ENCODE results near the gene SMIM41.

GRCh38 chr12:51821536-51822155, 6.9 kb upstream of the TMDD1 start:
- CAGE, long polyA plus RNA, result no peak
- RRBS, result 62% methylated on average over 44 of the region's 80 CpGs

GRCh38 chr12:51884794-51885142, 3.1 kb upstream of the ANKRD33 start:
- CAGE, long polyA plus RNA, result no peak
- RRBS, result no CpG with 5 or more reads among the region's 8 CpGs

DNA sequence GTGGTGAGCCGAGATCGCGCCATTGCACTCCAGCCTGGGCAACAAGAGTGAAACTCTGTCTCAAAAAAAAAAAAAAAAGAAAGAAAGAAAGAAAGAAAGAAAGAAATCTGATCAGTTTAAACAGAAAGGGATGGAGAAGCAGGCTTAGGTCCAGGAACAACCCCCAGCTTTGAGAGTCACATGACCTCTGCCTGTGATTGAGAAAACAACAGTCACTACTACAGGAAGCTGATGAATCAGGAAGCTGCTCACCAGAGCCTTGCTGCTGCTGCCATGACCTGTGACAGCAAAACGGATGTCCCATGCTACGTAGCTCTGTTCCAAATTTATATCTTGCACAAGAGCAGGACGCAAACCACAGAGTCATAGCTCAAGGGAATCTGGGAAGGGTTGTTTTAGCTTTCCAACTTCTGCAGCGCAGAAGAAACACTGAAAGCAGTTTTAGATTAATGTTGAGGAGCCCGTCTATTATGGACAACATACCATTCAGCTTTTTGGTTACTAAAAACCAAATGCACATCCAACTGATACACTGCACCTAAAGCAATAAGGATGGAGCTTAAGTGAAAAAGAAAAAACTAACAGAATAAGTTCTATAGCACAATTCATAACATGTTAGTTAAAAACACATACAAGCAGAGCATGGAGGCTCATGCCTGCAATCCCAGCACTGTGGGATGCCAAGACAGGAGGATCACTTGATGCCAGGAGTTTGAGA, 1.9 kb upstream of the ANKRD33 start:
- CAGE, long polyA plus RNA, result no peak
- RRBS, result no CpG with 5 or more reads among the region's 8 CpGs

GRCh38 chr12:51898675-51899454, 8.4 kb upstream of the ACVRL1 start:
- CAGE, long polyA plus RNA, result no peak
- RRBS, result no CpG with 5 or more reads among the region's 12 CpGs

DNA sequence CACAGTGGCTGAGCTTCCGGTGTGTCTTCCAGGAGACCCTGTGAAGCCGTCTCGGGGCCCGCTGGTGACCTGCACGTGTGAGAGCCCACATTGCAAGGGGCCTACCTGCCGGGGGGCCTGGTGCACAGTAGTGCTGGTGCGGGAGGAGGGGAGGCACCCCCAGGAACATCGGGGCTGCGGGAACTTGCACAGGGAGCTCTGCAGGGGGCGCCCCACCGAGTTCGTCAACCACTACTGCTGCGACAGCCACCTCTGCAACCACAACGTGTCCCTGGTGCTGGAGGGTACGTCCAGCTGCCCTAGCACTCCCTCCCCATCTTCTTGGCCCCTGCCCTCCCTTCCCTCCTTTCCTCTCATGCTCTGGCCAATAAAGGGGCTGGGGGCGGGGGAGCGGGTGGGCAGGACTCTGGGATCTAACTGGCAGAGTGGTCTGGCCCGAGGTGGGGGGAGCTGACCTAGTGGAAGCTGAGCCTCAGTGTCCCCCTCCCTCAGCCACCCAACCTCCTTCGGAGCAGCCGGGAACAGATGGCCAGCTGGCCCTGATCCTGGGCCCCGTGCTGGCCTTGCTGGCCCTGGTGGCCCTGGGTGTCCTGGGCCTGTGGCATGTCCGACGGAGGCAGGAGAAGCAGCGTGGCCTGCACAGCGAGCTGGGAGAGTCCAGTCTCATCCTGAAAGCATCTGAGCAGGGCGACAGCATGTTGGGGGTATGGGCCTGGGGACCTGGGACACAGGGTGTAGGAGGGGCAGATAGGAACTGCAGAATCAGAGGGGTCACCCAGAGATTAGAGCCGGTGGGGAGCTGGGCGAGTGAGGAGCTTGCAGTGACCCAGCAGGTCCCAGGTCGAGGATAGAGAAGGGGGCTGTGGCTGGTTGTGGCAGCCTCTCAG, 6.0 kb downstream of the ACVRL1 start:
- CAGE, long polyA plus RNA, result no peak
- RRBS, result 93% methylated on average over 3 of the region's 29 CpGs

- CAGE, long polyA plus RNA, result no peak
- RRBS, result no CpG with 5 or more reads among the region's 5 CpGs
Observed at GRCh38 chr12:51924603-51925275, 17.4 kb downstream of the ACVRL1 start.

GRCh38 chr12:51970872-51971606, 19.5 kb downstream of the ACVR1B start:
- CAGE, long polyA plus RNA, result no peak
- RRBS, result no CpG with 5 or more reads among the region's 12 CpGs

DNA sequence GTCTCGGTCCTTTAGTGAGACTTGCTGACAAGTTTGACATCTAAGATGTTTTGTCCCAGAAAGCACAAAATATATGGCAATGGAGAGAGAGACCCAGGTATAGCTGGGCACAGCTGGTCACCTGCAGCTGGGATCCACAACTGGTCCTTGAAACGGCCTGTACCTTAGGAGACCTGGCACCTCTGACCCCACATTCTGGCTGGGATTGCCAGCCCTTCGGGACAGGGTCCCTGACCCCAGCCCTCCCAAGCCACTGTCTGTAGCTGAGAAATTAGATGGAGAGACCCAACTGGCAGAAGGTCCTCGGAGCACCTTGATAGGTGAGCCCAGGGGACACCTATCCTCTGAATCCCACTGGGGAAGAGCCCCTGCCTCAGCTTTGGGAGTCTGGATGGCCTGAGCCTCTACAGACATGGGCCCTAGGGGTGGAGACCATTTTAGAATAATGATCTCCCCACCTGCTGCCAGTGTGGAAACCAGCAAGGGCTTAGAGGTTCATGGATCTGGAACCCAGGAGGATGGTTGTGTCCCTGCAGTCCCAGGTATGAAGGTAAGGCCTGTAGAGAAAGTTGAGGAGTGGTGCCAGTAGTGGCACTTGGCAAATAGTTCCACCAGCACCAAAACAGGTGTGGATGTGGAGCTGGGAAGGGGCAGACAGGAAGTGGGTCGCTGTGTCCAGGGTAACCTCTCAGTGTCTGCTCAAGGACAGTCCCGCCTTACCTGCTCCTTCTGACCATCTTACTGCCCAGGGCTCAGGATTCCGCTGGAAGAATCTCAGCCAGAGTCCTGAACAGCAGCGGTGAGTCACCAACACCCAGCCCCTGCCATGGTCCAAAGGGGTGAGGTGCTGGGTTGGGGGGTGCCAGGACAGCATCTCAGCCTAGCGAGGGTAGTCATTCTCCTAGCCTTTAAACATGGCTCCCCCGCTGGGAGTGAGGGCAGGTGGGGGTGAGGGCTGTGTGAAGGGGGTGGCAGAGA, 2.0 kb downstream of the TAMALIN start:
- CAGE, long polyA plus RNA, result no peak
- RRBS, result no CpG with 5 or more reads among the region's 10 CpGs

GRCh38 chr12:52038533-52039217, 12.6 kb upstream of the NR4A1 start:
- CAGE, long polyA plus RNA, result no peak
- RRBS, result no CpG with 5 or more reads among the region's 8 CpGs

DNA sequence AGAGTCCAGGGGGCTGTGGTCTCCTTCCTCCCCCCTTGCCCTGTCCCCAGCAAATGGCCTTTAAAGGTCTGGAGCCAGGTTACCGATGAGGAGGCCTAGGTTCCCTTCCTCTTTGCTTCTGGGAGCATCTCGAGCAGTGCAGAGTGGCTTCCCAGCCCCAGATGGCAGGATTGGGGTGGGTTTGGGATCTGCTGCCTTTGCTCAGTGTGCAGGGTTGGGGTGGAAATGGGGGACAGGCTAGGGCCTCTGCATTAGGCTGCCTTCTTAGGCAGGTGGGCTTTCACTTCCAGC, 2.2 kb downstream of the NR4A1 start:
- CAGE, long polyA plus RNA, result no peak
- RRBS, result no CpG with 5 or more reads among the region's 2 CpGs

DNA sequence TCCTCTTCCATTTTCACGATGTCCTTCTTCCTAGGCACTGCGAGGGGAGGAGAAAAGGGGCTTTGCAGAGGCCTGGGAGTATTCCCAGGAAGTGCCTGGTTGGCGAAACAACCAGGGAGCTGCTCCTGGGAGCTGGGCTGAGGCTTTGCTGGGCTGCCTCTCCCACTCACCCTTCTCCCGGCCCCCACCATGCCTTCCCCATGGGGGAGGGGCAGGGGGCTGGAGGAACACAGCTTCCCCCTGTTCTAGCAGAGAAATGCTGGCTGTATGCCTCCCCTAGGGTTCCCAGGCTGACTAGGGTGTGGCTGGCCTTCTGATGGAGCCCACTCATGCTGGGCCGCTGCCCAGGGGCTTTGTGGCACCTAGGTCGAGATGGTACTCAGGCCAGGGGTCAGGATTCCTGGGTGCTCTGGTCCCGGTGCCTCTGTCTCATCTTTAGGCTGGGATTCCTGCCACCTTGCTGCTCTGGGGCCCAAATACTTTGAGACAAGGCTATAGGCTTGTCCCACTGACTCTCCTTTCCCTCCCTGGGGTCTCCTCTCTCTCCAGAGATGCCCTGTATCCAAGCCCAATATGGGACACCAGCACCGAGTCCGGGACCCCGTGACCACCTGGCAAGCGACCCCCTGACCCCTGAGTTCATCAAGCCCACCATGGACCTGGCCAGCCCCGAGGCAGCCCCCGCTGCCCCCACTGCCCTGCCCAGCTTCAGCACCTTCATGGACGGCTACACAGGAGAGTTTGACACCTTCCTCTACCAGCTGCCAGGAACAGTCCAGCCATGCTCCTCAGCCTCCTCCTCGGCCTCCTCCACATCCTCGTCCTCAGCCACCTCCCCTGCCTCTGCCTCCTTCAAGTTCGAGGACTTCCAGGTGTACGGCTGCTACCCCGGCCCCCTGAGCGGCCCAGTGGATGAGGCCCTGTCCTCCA, 2.8 kb downstream of the NR4A1 start:
- CAGE, long polyA plus RNA, result no peak
- RRBS, result no CpG with 5 or more reads among the region's 20 CpGs

DNA sequence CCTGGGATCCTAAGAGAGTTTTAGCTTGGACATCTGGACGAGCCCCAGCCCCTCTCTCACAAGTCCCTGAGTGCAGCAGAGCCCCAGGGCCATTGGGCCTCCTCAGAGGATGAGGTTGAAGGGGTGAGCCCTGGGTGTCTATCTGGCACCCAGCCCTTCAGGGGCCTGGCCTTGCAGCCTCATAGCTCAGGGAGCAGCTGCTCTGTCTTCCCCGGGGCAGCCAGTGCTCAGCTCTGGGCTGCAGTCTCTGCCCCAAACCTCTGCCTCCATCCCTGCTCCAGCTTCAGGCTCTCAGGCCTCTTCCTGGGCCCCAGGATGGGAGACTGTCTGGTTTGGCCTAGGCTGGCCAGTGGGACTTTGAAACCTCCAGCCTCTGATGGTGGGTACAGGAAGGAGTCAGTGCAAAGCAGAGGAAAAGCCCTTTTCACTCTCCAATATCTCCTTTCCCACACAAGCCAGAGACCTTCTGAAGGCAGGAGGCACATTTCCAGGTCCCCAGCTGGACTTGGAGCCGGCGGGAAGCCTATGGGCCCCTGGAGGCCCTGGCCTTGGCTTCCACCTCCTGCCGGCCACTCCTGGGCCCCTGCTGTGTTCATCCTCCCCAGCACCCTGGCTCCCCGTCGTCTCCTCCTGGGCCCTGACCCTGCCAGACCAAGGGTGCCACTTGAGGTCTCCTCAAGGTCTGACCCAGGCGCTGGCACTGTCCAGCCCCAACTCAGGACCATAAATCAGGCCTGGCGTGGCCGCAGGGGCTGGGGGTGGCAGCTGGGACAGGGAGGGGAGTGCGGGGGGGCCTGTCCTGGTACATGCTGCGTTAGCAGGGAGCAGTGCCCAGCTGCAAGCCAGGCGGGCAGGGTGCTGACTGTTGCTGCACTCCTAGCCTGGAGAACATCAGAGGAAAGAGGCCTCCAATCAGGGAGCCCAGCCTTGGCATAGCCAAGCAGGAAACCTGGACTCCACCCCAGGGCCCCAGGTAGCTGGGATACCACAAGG, 6.9 kb upstream of the ATG101 start:
- CAGE, long polyA plus RNA, result no peak
- RRBS, result 33% methylated on average over 3 of the region's 13 CpGs

DNA sequence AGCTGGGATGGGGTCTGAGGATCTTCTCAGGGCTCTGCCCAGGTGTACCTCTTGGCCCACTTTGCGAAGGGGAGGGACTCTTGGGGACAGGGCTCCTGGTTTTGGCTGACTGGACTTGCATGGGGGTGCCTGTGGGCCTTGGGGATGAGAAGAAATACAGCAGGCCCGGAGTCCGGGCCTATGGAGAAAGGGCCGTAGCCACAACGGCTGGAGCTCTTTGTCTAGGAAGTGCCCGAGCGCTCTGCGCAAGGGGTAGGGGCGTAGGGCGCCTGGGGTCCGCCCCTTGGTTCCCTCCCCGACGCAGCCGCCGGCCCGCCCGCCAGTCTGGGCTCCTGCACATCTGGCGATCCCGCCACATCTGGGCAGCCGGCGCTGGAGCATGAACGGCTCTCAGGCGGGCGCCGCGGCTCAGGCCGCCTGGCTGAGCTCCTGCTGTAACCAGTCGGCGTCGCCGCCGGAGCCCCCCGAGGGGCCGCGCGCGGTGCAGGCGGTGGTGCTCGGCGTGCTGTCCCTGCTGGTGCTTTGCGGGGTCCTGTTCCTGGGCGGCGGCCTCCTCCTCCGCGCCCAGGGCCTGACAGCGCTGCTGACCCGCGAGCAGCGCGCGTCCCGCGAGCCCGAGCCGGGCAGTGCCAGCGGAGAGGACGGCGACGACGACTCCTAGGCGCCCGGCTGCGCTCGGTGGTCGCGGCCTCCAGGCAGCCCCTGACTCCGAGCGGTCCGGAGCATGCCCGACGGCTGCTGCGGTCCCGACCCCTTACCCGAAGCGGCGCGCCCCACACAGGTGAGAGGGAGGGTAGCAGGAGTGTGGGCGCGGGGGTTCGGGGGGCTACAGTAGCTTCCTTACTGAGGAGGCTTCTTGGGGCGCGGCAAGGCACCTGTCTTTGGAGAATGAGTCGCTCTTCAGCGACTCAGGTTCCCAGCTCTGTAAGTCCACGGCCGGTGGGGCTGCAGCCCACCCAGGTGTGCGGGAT, at the start of gene SMIM41:
Gene SMIM41, plus strand, starts transcription at position 304 of the 971 bp plus-strand sequence.
- CAGE, long polyA plus RNA, result no peak
- RRBS, result 80% methylated on average over 26 of the region's 87 CpGs

- CAGE, long polyA plus RNA, result no peak
- RRBS, result no CpG with 5 or more reads among the region's 16 CpGs
Observed at GRCh38 chr12:52080934-52081861, 1.7 kb downstream of the SMIM41 start.

DNA sequence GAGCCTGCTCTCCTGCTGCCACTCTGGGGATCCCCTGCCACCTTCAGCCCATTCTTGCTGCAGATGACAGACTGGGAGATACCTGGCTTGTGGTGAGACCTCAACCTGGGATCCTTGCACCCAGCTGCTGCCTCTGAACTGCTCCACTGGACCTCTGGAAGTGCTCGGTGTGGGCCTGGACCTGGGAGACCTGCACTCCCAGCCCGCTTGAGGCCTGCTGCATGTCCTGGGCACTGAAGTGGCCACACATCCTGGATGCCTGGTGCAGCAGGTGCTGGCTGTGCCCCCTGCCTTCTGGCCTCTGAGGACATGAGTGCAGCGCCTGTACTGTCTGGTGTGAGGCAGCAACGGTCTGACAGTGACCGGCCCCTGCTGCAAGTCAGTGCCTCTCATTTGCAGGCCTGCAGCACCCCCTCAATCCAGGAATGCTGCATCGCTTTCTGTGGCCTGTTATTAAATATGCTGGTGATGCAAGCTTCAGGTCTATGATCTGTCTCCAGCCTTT, 3.4 kb downstream of the SMIM41 start:
- CAGE, long polyA plus RNA, result no peak
- RRBS, result no CpG with 5 or more reads among the region's 6 CpGs

- CAGE, long polyA plus RNA, result no peak
- RRBS, result no CpG with 5 or more reads among the region's 21 CpGs
Observed at GRCh38 chr12:52126216-52127542, 47.2 kb downstream of the SMIM41 start.

- CAGE, long polyA plus RNA, result no peak
- RRBS, result 5% methylated on average over 18 of the region's 68 CpGs
Observed at GRCh38 chr12:52151481-52152721, 39.9 kb downstream of the KRT80 start.

DNA sequence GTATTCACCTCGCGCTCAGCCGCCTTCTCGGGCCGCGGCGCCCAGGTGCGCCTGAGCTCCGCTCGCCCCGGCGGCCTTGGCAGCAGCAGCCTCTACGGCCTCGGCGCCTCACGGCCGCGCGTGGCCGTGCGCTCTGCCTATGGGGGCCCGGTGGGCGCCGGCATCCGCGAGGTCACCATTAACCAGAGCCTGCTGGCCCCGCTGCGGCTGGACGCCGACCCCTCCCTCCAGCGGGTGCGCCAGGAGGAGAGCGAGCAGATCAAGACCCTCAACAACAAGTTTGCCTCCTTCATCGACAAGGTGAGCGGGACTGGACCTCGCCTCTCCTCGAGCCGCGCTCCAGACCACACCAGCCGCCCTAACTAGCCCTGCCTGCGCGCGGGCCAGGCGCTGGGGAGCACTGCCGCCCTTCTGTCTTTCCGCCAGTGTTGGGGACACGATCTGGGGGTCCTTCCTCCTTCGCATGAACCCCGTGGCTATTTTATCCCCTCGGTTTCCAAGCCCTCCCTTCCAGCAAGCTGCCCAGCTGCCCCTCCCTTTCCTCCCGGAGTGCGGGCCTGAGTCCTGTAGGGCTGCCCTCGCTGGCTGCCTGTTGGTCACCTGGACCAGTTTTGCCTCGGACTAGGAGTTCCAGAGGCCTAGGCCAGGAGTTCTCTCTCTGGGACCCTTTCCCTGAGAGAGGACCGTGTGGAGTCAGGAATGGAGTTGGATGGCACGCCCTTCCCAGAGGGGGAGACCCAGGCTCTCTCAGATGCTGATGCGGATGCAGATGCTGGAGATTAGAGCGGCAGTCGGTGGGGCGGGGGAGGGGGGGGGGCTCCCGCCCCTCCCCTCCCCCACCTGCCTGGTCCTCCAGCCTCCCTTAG, 511 bp downstream of the KRT7 start:
- CAGE, long polyA plus RNA, result no peak
- RRBS, result 26% methylated on average over 19 of the region's 61 CpGs

GRCh38 chr12:52245856-52246810, 13.1 kb downstream of the KRT7 start:
- CAGE, long polyA plus RNA, result no peak
- RRBS, result no CpG with 5 or more reads among the region's 13 CpGs

- CAGE, long polyA plus RNA, result no peak
- RRBS, result no CpG with 5 or more reads among the region's 17 CpGs
Observed at GRCh38 chr12:52304690-52305413, 13.5 kb upstream of the KRT81 start.